Cardiac muscle cell (in vitro differentiated cells and primary cell): ENCODE measurements around the genes SNX22, RBPMS2, SPG21 and KBTBD13.

- RAMPAGE, long total RNA = no peak
- RRBS = no CpG with 5 or more reads among the region's 3 CpGs
Observed at GRCh38 chr15:63380521-63380795, 1.2 kb downstream of the CA12 start.

DNA sequence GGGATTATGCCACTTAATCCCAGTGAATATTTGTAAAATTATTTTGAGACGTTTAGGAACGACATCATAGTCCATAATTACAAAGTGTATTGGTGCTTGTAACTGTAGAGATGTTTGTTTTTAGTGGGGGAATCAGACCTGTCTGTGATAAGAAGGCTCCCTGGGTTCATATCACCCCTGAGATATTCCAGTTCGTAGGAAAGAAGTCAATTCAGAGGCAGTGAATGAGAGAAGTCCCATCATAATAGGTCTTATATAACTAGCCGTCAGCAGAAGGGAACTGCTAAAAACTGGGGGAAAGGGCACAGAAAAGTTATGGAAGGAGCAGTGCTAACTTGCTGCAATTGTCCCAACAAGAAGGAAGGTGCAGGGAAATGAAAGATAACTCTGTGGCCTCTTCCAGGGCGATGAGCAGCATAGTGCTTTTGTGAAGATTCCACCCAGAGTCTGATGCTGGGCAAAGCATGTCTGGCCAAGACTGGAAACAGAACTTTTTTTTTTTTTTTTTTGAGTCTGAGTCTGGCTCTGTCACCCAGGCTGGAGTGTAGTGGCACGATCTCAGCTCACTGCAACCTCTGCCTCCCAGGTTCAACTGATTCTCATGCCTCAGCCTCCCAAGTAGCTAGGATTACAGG, 9.1 kb upstream of the CA12 start:
- RAMPAGE, long total RNA = no peak
- RRBS = no CpG with 5 or more reads among the region's 6 CpGs

DNA sequence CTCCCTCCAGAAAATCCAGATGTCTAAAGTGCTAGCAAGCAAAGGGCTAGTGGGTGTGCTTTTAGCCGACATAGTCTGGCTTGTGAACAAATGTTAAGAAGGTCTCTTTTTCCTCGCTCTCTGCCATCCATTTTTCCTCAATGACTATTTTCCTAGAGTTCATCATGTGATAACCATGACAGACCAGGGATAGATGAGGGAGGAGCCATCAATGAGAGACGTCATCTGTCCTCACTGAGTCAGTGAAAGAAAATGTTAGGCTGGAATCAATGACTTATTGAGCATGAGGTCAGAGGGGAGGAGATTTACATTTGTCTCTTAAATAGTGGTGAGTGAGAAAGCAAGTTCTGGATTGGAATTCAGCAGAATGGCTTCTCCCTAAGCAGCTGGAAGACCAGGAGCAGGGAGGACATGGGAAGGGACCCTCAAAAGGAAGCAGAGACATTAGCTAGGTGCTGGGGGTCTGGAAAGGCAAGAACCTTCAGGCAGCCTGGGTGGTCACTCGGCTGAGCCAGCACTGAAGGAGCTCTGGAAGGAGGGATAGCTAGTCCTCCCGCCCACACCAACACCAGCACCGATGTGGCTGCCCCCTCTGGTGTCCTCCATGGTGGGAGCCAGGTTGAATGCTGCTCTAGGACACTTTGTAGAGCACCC, 28.1 kb upstream of the USP3 start:
- RAMPAGE, long total RNA = no peak
- RRBS = no CpG with 5 or more reads among the region's 6 CpGs

DNA sequence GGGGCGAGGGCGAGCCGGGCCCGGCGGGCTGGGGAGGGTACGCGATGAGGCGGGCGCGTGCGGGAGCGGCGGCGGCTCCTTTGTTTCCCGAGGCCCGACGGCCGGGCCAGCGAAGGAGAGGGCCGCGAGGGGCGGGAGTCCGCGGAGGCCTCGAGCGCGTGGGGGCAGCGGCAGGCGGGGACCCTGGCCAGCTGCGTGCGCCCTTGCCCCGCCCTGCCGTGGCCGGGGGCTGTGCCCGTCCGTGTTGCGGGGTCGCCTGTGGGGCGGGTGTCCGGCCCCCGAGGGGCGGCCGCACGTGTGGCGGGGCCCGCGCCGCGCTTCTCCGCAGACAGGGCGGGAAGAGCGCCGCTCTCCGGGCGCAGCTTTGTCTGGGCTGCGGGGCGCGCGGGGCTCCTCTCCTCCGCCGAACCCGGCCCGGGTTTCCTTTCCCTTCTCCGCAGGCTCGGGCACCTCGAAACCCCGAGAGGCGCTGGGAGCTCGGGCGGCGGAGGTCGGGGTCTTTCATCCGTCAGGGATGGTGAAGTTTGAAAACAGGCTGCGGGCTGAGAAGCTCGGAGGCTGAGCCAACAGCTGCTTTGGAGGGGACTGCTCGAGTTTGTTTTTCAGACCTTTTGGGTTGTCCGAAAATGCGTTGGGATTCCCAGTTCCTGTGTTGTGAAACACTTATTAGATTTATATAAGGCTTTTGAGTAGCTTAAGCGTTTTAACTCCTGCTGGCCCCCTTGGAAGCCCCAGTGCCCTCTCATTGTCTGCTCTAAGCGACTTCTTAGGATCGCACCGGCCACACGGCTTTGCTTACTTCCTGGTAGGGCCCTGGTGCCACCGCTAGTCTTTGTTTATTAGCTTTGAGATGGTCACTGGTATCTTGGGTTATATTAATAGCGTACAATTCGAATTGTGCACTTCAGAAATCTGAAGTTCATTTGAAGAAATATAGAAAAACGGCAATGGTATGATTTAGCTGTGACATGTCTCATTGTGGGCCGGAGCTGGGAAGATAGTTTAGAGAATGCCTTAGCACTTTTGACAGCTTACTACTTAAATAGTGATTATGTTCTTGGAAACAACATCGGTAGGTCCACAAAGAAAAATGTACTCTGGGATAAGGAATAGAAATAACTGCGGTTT, 903 bp downstream of the USP3 start:
- RAMPAGE, long total RNA = no peak
- RRBS = 1% methylated on average over 37 of the region's 90 CpGs

DNA sequence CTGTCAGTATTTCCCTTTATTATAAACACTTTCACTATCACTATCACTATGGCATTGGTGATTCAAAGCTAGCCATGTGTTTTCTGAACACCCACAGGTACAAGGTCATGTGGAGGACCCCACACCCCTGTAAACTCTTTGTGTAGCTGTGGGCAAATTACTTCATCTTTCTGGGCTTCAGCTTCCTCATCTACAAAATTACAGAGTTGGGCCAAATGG, 41.7 kb downstream of the FBXL22 start:
- RAMPAGE, long total RNA = no peak

DNA sequence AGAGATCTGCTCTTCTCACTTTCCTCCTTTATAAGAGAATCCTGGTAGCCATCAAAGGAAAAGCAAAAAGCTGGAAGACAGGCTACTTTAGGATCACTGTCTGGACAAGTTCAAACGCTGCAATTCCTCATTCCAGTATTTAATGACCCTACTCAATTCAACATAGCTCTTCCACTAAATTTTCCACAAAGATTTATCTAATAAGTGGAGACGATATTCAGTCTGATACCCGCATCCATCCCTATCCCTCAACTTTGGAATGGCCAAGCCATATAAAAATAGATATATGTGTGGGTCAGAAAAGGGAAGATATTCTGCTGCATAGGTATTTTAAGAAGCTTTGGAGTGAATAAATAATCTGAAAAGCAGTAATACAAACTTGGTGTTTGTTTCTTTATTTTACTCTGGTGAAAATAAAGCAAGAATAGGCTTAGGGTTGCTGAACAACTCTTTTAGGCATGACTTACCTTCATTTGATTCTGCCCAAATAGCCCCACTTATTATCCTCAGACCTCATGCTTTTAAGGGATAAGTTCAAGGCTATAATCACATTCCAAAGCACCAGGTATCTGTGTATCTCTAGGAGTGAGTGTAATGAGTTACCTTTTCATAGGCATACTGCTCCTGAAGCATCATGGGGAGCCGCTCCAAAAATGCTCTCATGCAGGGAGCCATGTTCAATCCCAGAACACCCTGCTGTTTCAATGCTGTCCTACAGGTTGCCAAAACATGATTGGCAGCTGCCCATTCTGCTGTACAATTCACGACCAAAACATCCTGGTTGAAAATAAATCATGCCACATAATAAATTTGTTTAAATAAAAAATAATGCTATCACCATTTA, 43.9 kb downstream of the FBXL22 start:
- RAMPAGE, long total RNA = no peak
- RRBS = no CpG with 5 or more reads among the region's 5 CpGs

GRCh38 chr15:63744186-63744788, 89.5 kb downstream of the HERC1 start:
- RAMPAGE, long total RNA = no peak
- RRBS = no CpG with 5 or more reads among the region's 4 CpGs

- RAMPAGE, long total RNA = no peak
- RRBS = no CpG with 5 or more reads among the region's 8 CpGs
Observed at GRCh38 chr15:63925993-63926336, 92.2 kb upstream of the HERC1 start.

- RAMPAGE, long total RNA = no peak
- RRBS = 3% methylated on average over 24 of the region's 55 CpGs
Observed at GRCh38 chr15:64151035-64151856, at the start of gene SNX22. Gene SNX22, plus strand, starts transcription at chr15:64151731.

DNA sequence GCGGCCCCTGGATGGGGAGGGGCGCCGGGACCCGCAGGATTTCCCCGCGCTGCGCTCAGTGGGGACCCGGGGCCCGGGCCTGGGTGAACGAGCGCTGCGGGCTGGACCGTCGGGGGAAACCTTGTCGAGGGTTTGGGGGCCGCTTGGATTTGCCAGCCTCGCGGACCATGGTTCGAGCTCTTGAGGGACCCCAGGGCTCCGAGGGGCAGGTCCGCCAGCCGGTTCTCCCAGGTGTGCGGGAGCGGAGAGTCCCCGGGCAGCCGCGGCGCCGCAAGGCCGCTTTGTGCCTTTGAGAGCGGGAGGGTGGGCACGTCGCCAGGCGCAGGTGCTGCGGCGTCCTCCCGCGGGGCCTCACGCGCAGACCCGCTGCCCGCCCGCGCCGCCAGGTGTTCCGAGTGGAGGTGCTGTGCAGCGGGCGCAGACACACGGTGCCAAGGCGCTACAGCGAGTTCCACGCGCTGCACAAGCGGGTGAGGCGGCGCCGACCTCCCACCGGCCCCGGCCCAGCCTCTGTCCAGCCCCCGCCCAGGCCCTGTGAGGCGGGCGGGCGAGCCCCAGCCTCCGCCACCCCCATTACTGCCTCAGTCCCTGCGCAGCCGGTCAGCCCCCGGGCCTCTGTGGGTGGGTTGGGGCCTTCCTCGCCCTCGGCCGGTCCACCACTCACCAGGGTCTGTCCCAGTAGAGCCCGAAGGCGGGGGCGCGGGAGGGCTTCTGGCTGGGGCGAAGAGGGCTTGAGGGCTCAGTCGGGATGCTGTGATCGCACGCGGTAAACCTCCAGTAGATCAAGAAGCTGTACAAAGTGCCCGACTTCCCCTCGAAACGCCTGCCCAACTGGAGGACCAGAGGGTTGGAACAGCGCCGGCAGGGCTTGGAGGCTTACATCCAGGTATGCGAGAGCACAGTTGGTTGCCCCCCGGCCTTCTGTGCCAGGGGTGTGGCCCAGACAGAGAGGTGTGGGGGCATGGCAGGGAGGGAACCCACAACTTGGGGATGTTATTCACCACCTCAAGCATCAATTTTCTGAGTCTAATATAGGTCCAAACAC, 648 bp downstream of the SNX22 start:
- RAMPAGE, long total RNA = no peak
- RRBS = 5% methylated on average over 19 of the region's 86 CpGs

DNA sequence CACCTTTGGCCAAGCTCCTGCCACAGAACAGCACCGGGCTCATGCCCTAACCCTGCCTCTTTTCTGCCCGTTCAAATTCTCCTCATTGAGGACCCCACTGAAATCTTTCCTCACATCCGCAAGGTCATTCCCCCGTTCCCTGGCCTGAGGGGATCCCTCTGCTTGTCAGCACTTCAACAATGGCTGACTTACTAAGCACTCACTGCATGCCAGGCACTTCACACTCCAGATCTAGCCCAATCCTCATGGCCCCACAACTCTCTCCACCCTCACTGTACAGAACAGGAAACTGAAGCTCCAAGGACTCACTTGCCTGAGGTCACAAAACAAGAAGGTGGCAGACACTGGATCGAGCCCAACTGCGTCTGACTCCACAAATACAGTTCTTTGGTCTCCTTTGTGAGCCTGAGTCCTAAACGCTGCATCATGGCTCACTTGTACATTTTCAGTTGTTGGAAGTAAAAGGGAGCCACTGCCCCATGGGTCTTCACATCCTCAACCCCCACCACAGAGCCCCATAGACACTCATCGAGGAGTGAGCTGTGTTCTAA, 4.0 kb downstream of the PPIB start:
- RAMPAGE, long total RNA = no peak
- RRBS = 95% methylated on average over 1 of the region's 8 CpGs

GRCh38 chr15:64430225-64430900, 30.0 kb upstream of the ZNF609 start:
- RAMPAGE, long total RNA = no peak
- RRBS = no CpG with 5 or more reads among the region's 3 CpGs

DNA sequence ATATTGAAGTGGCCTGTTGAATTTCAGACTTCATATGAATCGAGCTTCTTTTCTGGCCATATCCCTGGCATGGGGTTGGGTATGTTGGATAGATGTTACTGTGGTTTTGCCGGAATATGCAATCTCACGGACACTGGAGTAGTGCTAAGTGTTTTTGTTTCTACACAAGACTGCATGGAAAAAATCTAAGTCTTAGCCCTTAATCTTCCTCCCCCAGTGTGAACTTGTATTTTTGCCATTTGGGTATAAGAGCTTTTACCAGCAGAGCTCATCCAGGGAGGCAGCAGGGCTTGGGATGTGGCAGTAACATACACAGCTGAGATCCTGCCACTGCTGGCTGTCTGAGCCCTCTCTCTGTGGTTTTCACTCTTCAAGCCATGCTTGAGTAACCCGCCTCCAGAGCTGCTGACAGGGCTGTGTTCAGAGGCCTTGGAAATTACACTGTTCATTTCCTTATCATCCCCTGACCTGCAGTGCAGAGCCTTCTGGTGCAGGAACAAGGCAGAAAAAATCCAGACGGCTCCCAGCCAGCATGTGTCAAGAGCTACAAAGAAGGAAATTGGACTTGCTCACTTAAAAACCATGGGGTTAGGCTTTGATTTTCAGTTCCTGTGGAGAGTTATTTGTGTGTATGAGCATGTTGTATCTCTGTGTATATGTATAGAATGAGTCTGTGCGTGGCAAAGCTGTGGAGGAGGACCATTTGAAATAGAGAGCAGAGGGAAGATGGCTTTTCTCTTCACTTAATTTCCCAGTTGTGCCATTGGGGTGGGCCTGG, 46.9 kb downstream of the ZNF609 start:
- RAMPAGE, long total RNA = no peak
- RRBS = no CpG with 5 or more reads among the region's 6 CpGs

DNA sequence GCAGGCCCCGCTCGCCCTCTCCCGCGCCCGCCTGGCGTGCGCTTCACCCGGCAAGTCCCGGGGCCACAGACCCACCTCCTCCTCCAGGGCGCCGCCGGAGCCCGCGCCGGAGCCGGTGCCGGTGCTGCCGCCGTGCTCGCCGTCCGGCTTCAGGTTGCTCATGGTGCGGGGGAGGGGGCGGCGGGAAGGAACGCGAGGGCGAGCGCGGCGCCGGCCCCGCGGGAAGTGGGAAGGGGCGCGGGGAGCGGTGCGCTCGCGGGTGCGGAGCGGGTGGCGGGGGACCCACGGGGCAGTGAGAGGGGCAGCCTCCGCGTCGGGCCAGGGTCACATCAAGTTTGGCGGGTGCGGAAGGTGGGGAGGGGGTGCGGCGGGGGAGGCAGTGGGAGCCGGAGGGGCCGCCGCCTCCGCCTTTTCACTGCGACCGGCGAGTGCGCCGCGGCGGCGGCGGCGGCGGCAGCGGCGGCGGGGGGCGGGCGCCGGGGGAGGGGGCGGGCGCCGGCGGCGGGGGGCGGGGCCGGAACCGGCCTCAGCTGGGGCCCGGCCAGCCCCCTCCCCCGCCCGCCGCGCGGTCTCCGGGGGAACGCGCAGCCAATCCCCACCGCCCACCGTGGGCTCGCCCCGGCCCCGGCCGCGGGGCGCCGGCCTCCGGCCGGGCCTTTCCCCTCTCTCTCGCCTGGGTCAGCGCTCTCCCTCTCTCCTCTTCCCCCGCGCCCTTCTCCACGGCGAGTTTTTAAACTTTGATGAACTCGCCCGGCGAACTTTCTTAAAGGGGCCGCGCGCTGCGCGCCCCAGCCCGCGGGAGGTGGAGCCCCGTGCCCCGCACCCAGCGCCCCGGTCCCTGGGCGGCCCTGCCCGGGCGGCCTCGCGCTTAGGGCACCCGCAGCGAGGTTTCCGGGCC, at the start of gene RBPMS2:
RBPMS2 (minus strand) TSS at position 432 of the 898 bp plus-strand sequence.
- RAMPAGE, long total RNA = no peak
- RRBS = 3% methylated on average over 73 of the region's 128 CpGs

- RAMPAGE, long total RNA = no peak
- RRBS = no CpG with 5 or more reads among the region's 5 CpGs
Observed at GRCh38 chr15:64856449-64857343, 15.0 kb downstream of the PLEKHO2 start.

DNA sequence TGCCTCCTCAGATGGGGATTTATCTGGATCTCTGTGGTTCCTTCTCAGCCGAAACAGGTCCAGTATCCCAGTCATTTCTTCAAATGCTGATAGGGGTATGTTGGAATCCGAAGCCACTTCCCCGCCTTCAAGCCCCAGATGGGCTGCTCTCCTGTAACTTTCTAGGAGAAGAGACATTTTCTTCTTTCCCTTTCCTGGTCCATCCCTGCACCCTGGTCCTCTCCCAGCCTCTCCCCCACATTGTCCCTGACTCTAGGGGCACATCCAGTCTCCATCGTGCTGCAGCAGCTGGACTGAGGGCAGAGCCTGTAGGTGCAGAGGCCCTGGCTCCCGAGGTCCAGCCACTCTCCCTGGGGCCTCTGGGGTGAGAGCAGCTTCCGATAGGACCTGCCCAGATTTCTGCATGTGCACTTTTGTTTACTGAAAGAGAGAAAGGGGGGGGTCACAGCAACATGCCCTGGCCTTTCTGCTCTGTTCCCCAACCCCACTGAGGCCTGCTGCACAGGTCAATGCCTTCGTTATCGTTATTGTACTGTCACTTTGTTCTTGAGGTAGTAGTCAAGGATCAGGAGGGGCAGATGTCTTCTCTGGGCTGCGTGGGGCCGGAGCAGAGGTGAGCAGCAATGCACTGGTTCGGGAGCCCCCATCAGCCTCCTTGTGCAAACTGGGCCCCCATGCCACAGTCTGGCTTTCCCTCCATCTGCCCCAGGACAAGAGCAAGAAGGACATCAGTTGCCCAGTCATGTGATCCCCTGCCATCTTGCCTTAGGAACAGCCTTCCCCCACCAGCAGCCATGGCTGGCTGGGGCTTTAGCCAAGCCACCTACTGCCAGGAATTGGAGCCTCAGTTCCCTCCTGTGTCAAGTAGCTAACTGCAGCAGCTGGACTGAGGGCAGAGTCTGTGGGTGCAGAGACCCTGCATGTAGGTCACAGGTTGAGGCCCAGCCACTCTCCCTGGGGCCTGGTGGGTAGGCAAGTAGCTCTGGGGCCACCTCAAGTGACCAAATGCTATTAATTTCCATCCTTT, 25.4 kb downstream of the PLEKHO2 start:
- RAMPAGE, long total RNA = no peak
- RRBS = no CpG with 5 or more reads among the region's 11 CpGs

DNA sequence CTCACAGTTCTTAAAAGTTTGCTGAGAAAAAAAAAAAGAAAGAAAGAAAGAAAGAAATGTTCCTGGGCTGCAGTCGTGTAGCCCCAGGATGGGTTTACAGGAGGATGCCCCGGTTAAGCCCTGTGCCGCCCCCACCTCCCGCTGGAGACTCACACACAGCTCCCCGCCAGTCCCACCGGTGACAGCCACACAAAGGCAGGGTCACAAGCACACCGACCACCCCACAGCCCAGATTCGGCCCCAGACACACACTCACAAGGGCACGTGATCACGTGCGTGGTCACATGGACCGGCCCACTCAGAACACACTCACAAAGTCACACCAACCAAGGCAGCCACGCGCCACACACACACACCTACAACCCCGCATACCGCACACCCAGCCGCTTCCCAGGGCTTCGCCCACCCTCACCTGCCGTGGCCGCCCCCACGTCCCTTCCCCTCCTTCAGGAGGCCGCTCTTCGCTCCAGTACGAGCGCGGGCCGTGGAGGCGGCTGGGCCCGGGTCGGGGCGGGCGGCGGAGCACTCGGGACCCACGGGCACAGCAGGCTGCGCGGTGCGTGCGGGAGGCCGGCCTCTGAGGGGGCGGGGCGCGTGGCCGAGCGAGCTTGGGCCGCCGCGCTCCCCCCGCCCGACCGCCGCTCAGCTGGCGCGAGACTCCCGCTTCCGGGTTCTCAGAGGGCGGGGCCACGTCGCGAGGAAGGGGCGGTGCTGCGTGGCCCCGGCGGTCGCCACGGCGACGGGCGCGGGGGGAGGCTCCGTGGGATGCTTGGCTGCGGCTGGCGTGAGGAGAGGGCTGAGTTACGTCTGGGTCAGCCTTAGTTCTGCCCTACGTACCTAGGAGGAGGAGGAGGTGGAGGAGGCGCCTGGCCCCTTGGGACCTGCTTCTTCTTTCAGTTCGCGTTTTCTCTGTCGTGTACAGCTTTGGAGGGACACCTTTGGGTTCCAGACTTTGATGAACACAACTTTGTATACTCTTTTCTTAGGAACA, at the start of gene SPG21:
SPG21 (minus strand) TSS at position 662 of the 991 bp plus-strand sequence.
- RAMPAGE, long total RNA = no peak
- RRBS = 2% methylated on average over 38 of the region's 79 CpGs

DNA sequence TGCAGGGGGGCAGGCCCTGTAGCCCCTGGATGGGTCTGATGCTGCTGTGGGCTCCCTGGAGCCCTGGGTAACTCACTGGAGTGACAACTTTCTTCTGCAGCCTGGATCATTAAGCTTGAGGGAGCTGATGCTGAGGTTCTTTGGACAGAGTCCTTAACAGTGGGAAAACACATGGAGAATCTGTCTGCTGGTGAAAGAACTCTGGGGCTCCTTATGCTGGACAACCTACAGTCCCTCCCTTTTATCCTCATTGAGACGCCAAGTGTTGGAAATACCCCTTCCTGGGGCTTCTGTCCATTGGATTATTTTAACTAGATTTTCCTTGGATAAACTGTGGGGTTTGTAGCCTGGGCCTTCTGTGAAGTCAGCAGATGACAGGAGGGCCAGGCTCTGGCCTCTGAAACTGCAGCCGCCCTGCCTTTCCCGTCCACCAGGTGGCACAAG, 8.9 kb downstream of the SLC51B start:
- RAMPAGE, long total RNA = no peak
- RRBS = no CpG with 5 or more reads among the region's 3 CpGs

GRCh38 chr15:65076497-65077182, at the start of gene KBTBD13:
Gene KBTBD13, plus strand, starts transcription at chr15:65076746.
- RAMPAGE, long total RNA = start-site peak on the minus strand at chr15:65076633-65076691, 6 and 29 reads in 2 replicates
- RRBS = 52% methylated on average over 15 of the region's 56 CpGs

DNA sequence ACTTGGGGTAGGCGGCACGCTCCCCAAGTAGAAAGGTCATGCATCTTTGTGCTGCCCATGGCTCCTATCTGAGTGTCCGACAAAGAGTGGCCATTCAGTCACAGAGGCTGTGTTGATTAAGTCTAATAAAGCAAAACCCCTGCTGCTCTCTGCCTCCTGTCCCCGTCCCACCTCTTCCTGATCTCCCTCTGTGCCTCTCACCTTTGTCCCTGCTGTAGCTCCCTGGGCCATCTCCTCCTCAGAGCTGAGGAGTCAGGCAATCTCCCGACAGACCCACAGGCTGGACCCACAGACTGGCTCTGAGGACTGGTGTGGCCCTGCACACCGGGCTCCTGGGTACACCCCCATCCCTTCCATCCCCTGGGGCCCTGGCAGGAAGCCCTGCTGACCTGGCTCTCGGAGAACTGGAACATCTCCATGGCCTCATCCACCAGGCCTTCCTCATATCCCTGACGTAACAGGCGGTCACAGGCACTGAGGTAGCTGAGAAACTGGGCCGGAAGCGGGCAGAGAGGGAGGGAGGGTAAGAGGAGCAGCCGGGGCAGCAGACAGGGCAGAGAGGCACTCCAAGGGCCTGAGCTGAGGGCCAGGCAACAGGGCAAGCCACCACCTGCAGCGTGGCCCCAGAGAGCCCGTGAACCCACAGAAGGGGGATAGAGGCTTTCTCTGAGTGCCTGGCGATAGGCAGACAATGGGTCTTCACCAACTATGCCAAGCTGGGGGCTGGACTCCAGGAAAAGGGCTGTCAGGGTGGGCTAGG, 17.7 kb downstream of the KBTBD13 start:
- RAMPAGE, long total RNA = no peak
- RRBS = no CpG with 5 or more reads among the region's 15 CpGs